Hematopoietic multipotent progenitor cell (in vitro differentiated cells): ENCODE measurements around a stretch of chr17.

DNA sequence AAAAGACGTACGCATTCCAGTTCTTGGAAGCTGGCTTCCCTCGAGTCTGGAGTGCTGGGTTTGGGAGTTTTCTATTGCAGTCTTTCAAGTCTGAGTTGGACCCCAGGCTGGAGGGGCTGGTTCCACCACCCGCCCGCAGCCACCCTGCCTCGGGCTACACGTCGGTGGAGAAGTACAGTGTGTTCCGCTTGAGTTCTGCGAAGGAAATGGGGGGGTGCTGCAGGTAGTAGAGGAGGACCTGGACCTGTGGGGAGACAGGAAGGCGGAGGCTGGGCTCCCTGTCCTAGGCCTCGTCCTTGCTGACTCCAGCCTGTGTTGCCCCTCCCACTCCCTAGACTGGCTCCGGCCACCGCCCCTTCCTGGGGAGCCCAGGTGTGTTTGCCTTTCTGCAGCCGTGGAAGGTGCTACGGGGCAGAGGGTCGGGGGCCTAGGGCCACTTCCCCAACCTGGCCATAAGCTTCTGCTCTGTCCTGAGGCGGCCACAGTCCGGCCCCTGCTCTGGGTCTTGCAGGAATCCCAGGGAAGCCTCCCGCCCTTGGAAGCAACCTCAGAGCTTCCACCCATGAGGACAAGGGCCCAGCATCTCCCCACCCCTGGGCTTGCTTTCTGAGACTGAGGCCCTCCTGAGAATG, 9.1 kb downstream of the TIMM22 start:
- CAGE, long polyA plus RNA, result no peak

GRCh38 chr17:1075207-1075603, 78.3 kb downstream of the TIMM22 start:
- CAGE, long polyA plus RNA, result no peak

DNA sequence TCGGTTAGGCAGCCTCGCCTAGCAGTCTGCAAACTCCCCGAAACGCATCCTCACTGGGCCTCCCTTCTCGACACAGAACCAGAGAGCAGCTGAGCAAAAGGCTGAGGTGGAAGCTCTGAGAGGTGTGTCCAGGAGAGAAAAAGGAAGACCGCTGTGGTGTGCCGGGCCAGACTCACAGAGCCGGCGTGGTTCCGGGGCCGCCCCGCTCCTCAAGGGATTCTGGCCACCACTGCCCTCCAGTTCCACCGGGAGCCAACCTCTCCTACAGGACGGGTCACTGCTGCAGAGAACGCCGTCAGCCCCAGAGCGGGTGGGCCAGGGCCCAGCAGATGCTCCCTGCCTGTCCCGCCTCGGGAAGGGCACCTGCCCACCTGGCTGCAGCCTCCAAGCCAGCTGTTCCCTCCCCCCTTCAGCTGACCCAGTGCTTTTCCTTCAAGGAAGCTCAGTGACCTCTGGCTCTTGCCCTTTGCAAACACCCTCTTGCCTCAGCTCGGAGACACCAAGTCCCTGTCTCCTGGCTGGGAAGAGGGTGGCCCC, 71.7 kb downstream of the ABR start:
- CAGE, long polyA plus RNA, result no peak

GRCh38 chr17:1134581-1135469, 45.0 kb downstream of the ABR start:
- CAGE, long polyA plus RNA, result no peak

- CAGE, long polyA plus RNA, result no peak
Observed at GRCh38 chr17:1143525-1143866, 36.3 kb downstream of the ABR start.

- CAGE, long polyA plus RNA, result no peak
Observed at GRCh38 chr17:1374491-1374869, 25.5 kb downstream of the YWHAE start.

GRCh38 chr17:1436556-1437427, 19.2 kb downstream of the CRK start:
- CAGE, long polyA plus RNA, result no peak

DNA sequence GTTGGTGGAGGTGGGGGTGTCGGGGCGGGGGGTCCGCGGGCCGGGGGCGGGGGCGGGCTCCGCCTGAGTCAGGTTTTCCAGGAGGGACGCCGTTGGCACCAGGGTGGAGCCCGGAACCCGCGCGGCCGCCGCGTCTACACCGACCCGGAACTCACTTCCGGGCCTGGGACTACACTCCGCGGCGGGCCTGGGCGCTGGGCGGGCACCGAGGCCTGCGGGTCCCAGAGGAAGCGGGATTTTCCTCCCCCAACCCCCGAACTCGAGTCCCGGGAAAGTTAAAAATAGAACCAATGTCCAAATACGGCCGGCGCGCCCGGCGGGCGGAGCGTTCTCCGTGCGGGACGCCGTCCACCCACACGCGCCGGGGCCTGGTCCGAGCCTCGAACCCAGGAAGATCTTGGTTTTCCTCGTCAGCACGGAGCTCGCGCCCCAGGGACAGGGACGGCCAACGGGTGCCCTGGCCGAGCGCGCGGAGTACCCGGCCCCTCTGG, 6.5 kb downstream of the MYO1C start:
- CAGE, long polyA plus RNA, result no peak

GRCh38 chr17:1538628-1539206, 22.3 kb upstream of the INPP5K start:
- CAGE, long polyA plus RNA, result no peak

GRCh38 chr17:1560071-1560966, 2.3 kb downstream of the PITPNA start:
- CAGE, long polyA plus RNA, result no peak

DNA sequence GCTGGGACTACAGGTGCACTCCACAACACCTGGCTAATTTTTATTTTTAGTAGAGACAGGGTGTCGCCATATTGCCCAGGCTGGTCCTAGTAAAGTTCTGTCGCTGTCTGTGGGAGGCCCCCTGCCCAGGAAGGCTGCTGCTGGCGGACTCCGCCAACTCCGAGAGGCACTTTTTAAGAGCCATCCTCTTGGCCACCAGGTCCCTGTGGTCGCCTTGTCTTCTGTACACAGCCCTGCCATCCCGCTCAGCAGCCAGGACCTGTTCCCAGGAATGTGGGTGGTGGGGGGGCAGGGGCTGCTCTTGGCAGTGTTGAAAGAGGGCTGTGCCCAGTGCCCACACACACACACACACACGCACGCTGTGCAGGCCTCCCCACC, 18.3 kb upstream of the PITPNA start:
- CAGE, long polyA plus RNA, result no peak

DNA sequence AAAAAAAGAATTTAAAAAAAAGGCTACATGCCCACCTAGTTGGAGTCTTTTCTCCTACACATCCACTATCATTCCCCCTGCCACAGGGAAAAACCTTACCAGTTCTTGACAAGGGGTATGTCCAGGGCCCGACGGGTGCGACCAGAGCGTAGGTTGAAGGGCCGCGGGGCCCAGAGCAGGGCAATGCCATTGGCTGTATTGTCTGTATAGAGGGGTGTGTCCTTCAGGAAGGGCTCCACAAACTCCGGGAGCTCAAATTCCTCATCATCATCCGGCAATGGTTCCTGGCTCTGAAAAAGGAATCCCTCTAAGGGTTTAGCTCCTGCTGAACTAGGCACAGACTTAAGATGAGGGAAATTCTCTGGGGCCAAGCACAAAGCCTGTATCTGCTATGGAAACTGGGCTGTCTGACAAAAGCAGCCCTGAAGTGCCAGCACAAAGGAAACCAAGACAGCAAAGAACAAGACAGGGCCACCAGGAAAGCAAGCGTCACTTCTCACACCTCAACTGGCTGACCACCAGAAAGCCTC, 5.1 kb downstream of the PRPF8 start:
- CAGE, long polyA plus RNA, result no peak

DNA sequence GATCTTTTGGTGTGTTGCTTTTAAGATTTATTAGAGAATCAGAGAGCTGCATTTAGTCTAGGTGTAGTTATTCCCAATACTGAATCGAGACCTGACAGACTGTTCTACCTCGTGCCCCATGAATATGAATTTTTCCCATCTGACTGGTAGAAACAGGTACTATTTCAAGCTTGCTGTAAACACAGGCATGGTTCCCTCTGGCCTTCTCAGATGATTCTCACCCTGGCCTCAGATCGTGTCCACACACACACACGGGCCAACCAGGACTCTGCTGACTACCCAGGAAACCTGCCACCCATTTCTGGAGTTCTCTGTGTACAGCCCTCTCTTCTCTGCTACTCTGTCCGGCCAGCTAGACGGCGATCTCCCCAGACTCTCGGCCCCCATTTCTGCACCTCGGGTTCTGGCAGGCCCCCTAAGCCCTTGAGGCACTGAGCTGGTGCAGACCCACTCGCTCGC, 31.1 kb downstream of the RPA1 start:
- CAGE, long polyA plus RNA, result no peak

DNA sequence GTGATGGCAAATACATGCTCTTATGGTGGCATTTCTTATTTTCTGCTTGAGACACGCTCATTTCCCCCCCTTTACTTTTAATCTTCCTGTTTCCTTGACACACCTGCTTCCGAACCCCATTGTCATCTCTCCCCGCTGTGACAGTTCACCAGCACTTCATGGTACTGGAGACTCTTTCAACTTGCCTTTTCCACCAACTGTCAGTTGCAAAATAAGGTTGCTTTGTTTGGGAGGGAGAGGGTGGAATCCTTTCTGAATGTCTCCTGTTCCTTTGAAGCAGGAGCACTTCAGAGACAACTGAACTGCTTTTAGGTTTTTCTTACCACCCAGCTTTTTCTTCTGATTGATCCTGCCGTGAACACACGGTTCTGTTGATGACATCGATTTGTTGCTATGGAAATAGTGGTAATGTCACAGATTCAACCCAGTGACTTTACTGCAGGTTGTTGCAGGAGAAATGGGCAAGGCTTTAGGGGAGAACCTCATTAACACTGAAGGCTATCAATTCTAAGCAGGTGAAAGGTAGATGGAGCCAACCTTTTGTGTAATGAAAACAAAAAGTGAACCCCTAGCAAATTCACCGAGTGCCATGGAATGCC, 42.0 kb downstream of the RPA1 start:
- CAGE, long polyA plus RNA, result no peak

DNA sequence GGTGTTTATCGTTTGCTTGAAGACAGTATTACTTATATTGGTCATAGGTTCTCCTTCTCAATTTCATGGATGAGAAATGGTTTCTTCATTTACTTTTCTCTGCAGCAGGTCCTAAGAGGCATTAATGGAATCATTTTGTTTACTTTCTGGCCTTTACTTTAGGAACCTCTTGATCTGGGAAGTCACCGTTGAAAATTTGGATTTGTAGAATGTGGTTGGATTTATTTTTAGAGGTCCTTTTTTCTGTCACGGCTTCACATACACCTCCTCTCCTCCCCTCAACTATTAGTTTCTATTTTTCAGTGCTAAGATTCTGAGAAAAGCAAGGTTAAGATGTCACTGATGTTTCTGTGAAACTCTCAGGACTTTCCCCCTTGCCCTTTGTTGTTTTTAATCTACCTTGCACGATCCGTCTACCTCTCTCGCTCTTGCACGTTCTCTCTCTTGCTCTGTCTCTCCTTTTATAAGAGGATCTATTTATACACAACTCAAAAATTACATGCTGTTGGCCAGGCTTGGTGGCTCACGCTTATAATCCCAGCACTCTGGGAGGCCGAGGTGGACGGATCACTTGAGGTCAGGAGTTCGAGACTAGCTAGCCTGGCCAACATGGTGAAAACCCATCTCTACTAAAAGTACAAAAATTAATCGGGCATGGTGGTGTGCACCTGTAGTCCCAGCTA, 43.5 kb downstream of the RPA1 start:
- CAGE, long polyA plus RNA, result no peak

- CAGE, long polyA plus RNA, result no peak
Observed at GRCh38 chr17:2088997-2089488, 34.1 kb downstream of the HIC1 start.

DNA sequence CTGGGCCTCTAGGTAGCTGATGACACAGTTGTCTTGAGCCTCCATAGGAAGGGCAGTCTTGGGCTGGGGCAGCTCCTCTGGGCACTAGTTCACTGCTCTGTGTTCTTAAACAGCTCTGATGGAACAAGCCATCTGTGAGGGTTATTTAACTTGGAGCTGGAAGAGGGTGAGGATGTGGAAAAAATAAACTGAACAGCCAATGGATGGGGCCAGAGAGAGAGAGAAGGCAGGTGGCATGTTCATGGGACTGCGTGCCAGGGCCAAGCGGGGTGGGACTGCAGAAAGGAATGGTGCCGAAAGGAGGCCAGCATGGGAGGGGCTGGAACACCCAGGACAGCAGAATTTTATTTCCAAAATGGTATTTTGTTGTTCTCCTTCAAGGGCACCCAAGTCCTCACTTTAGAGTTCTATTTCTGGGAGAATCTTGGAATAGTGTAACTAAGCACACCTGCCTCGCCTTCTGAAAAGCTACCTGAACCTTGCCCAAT, 52.7 kb downstream of the HIC1 start:
- CAGE, long polyA plus RNA, result no peak

DNA sequence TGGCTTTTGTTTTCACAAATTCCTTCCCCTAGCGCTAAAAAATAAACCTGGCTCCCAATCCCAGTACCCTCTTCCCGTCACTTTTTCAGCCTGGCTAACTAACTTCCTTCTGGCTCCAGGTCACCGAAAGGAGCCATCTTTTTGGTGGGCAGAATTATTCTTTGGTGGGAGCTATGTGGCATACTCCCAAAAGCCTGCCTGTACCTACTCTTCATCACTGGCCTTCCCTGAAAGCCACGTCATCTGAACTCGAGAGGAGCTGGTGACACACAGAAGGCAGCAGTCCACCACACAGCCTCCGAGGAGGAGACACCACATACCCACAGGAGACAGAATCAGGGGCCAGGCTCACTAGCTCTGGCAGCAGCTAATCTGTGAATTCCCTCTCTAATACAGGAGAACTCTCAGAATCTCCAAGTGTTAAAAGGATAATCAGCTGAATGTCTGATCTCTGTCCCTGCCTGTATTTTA, 114.4 kb downstream of the SMG6 start:
- CAGE, long polyA plus RNA, result no peak

GRCh38 chr17:2239873-2240625, 63.5 kb downstream of the SMG6 start:
- CAGE, long polyA plus RNA, result no peak

GRCh38 chr17:2265725-2266412, 37.7 kb downstream of the SMG6 start:
- CAGE, long polyA plus RNA, result no peak